Tongue (tissue), 2 donors: ENCODE measurements around a stretch of chr7.

DNA sequence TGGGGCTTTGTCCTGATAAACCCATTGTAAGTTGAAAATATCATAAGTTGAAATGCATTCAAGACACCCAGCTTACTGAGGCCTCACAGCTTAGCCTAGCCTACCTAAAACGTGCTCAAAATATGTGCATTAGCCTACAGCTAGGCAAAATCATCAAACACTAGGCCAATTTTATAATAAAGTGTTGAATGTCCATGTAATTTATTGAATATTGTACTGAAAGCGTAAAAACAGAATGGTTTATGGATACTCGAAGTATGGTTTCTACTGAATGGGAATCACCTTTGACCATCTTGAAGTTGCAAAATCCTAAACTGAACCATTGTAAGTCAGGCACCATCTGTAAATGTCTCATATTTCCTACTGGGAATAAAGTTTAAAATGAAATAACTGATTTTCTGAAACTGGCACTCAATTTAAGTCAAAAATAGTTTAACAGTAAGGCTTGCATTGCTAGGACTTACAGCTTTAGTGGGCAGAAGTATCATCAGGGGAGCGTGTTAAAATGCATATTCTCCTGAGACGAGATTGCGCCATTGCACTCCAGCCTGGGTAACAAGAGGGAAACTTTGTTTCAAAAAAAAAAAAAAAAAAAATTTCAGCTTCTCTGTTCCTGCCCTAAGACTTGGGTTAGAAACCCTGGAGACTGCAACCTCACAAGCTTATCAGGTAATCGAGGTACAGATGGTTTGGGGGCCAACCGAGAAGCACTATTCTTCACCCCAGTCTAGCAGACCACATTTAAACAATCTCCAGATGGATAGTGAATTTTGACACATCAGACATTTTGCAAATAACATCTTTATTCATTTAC is 65.3 kb downstream of the UBE3C start:
- RAMPAGE, long total RNA = no peak

- RAMPAGE, long total RNA = no peak
Measured at GRCh38 chr7:157282109-157283035, 54.4 kb upstream of the DNAJB6 start.

GRCh38 chr7:157377265-157377602 is 40.4 kb downstream of the DNAJB6 start:
- RAMPAGE, long total RNA = no peak

DNA sequence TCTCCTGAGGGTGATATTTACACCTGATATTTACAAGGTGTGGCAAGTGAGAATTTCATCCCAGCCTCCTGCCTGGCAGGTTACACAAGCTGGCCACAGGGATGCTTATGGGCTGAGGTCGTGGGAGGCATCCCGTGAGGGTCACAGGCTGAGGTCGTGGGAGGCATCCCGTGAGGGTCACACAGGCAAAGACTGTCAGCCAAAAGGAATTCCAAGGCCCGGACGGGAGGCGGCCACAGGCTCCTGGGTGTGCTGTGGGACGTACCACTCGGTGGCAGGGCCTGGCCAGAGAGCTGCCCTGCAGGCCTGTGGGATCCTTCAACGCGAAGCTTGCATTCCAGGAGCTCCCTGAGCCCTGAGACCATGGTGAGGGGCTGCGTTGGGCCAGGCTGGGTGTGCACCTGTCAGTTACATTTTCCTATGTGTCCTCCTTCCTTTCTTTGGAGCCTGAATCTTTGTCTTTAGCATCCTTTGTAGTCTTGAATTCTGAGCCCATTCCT is 460.6 kb downstream of the DNAJB6 start:
- RAMPAGE, long total RNA = no peak

- RAMPAGE, long total RNA = no peak
Measured at GRCh38 chr7:157840647-157841426, 504.0 kb downstream of the DNAJB6 start.

- RAMPAGE, long total RNA = no peak
Measured at GRCh38 chr7:157854050-157854907, 517.5 kb downstream of the DNAJB6 start.

DNA sequence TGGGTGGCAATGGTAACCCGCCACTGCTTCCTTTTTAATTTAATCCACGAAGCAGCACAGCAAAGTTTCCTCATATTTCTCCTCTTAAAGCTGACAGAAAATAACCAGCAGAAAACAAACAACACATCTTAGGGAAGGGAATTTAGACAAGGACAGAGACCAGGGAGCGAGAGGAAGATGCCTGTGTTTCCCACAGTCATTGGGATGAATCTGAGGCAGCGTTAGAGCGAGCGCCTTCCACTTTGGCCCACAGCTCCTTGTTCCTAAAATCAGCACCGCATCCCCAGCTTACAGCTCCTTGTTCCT is 593.4 kb downstream of the PTPRN2 start:
- RAMPAGE, long total RNA = no peak

GRCh38 chr7:158070112-158071101 is 517.2 kb downstream of the PTPRN2 start:
- RAMPAGE, long total RNA = no peak

DNA sequence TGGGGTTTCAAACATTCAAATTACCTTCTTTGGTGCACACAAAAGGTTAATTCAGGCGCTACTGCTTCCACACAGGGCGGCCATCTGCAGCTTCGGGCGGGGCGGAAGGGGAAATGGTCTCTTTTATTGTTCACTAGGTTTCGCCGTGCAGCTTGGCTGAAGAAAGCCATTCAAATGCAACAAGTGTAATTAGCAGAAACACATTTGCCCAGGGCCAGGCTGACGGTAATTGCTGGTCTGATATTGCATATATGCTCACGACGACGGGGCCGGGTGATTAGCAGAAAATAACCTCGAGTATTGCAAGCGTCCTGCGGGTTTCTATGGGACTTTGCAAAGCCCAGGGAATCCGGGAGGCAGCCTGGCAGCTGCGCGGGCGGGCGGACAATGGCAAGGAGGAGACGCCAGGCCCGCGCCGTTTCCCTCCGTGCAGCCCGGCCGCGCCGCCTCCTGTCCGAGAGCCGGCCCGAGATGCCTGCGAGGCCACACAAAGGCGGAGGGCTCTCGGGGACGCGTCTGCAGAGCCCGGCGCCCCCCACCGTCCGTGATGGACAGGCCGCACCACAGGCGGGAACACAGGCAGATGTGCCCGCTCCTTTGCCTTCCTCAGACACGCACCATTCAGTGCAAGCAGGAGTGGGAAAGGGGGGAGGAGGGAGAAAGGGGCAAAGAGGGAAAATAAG is 269.9 kb downstream of the PTPRN2 start:
- RAMPAGE, long total RNA = no peak

GRCh38 chr7:158473286-158473722 is 114.3 kb downstream of the PTPRN2 start:
- RAMPAGE, long total RNA = no peak

DNA sequence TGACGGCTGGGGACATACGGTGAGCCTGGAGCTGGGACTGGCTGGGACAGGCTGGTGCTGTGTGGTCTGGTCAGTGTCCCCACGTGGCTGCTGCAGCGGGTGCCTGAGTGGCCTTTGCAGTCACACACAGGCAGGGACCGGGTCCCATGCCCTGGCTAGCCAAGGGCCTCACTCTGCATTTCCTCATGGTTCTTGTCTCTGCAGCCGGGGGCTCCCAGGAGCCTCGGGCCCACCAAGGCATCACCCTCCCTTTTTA is 47.7 kb downstream of the PTPRN2 start:
- RAMPAGE, long total RNA = no peak

- RAMPAGE, long total RNA = no peak
Measured at GRCh38 chr7:158581704-158582208, 5.9 kb downstream of the PTPRN2 start.

DNA sequence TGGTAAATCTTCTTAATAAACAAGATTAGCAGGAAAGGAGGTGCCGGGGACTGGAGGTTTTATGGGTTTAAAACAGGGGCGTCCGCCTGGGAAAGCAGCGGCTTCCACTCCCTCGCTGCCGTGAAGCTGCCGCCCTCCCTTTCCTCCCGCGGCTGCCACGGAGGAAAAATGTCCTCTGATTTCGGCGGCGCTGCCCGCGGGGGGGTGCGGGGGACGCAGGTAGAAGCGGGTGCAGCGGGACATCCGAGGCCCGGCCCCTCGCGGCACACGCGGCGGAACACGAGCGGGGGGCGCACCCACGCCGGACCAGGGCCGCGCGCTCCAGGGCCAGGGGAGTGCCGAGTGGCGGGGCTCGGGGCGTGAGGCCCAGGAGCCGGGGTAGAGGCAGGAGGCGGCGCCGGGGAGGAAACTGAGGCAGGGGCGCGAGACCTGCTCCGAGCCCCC is 1.0 kb downstream of the PTPRN2 start:
- RAMPAGE, long total RNA = no peak

GRCh38 chr7:158696279-158696573 is 8.4 kb downstream of the NCAPG2 start:
- RAMPAGE, long total RNA = no peak

DNA sequence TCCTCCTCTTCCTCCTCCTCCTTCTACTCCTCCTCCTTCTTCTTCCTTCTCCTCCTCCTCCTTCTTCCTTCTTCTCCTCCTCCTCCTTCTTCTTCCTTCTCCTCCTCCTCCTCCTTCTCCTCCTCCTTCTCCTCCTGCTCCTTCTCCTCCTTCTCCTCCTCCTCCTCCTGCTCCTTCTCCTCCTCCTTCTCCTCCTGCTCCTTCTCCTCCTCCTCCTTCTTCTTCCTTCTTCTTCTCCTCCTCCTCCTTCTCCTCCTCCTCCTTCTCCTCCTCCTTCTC is 13.0 kb upstream of the NCAPG2 start:
- RAMPAGE, long total RNA = no peak

DNA sequence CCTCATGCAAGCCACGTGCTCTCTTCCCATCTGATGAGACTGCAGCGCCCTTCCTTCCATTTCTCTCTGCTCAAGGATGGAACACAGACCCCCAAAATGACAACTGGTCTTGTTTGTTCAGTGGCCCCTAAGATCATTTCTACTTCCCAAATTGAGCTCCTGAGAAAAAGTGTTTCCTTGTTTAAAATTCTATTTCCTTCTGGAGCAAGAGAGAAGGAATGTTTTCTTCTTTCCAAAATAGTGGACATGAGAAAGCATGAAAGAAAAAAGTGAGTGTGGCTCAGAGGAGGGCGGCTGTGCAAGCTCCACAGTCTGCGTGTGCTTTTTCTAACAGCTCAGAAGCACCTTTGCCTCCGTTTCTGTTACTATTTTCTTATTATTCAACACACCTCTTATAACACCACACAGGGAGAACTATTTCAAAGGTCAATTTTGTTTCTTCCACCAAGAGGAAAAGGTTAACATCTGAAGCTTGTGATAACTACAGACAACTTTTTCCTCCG is 35.9 kb upstream of the NCAPG2 start:
- RAMPAGE, long total RNA = no peak

DNA sequence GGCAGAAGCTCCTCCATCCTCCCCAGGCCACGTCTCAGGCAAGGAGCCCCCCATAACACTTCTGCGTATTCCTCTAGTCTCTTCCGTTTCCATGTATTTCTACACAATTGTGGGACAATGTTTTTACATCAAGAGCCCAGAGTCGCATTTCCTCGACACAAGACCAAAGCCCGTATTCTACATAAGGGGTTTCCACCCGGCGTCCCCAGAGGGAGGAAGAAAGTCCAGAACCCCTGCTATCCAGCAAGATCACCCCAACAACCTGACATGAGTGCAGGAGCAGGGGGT is 37.7 kb upstream of the NCAPG2 start:
- RAMPAGE, long total RNA = no peak

DNA sequence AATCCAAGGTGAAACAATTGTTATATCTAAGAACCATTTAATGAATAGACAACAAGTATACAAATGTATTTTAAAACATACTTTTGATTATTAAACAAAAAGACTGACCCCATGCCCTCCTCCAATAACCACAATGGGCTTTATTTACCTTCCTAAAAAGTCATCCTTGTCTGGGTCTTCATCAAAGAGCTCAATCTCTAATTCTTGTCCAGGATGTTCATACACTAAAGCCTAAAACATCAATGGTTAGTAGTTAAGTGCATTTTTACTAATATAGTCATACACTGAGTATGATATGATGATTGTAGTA is 58.3 kb upstream of the NCAPG2 start:
- RAMPAGE, long total RNA = no peak

GRCh38 chr7:158814320-158815119 is 14.8 kb downstream of the ESYT2 start:
- RAMPAGE, long total RNA = no peak

DNA sequence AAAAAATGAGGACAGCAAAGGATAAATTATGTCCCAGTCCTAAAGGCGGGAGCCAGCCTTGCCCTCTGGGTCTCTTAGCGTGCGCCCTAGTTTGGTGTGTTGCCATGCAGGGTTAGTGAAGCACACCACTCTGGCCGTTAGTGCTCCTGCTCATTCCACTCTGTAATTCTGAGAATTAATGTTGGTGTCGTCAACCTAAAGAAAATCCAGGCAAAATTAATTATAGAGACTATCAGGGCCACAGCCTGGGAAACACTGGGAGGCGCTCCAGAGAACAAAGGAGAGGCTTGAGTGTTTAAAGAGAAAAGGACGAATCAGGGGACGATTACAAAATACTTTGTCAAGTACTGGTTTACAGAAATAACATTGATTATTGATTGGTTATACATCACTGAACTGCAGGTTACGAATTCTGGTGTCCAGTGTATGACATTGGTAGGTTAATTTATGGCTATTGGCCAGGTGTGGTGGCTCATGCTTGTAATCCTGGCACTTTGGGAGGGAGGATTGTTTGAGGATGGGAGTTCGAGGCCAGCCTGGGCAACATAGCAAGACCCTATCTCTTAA is 5.7 kb downstream of the DYNC2I1 start:
- RAMPAGE, long total RNA = no peak